Measurements from ENCODE around the genes VOPP1, NIPSNAP2, PSPH and CCT6A.

DNA sequence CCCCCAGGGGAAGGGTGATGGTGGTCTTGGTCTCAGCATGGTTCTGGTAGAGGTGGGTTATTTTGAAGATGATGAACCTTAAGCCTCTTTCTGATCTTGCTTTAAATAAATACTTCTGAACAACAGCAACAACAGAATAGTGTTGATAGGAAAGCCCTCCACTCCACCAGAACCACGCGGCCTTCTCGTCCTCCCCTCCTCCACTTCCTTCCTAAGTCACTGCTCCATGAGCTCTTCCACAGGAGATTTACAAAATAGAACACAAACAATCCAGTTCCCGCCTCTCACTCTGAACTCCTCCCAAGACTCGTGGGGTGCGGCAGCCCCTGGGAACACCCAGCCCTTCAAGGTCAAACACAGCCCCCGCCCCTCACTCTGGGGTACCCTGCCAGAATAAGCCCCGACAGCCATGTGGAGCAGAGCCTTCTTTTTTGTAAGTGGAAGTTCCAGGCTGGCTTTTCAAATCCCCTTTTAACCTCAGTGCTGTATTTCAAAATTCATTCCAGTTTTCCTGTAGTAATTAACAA, 169.3 kb downstream of the EGFR start:
- PRO-cap, result no peak
- RAMPAGE, long total RNA, 4 experiments, result no peak in any of the 4 experiments

- PRO-cap, result no peak
- RAMPAGE, long total RNA, 4 experiments, result no peak in any of the 4 experiments
Measured at GRCh38 chr7:55210066-55211275, 154.7 kb upstream of the LANCL2 start.

GRCh38 chr7:55427792-55428683, 62.9 kb downstream of the LANCL2 start:
- PRO-cap, result no peak
- RAMPAGE, long total RNA, 4 experiments, result start-site peak on the plus strand in 1 of 4 experiments, at chr7:55427808-55428433 at its widest, 18 reads per replicate

DNA sequence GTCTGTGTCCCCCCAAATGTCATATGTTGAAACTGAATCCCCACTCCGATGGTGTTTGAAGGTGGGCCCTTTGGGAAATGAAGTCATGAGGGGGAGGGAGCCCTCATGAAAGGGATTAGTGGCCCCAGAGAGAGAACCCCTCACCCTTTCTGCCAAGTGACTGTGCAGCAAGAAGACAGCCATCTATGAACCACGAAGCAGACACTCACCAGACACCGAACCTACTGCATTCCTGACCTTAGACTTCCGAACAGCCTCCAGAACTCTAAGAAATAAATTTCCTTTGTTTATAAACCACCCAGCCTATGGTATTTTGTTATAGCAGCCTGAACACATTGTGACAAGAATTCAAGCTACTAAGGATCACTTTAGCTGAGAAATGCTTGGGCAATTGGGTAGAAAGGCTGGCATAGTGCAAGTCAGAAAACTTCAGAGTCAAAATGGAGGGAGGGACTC, 100.8 kb downstream of the LANCL2 start:
- PRO-cap, result no peak
- RAMPAGE, long total RNA, 4 experiments, result no peak in any of the 4 experiments

DNA sequence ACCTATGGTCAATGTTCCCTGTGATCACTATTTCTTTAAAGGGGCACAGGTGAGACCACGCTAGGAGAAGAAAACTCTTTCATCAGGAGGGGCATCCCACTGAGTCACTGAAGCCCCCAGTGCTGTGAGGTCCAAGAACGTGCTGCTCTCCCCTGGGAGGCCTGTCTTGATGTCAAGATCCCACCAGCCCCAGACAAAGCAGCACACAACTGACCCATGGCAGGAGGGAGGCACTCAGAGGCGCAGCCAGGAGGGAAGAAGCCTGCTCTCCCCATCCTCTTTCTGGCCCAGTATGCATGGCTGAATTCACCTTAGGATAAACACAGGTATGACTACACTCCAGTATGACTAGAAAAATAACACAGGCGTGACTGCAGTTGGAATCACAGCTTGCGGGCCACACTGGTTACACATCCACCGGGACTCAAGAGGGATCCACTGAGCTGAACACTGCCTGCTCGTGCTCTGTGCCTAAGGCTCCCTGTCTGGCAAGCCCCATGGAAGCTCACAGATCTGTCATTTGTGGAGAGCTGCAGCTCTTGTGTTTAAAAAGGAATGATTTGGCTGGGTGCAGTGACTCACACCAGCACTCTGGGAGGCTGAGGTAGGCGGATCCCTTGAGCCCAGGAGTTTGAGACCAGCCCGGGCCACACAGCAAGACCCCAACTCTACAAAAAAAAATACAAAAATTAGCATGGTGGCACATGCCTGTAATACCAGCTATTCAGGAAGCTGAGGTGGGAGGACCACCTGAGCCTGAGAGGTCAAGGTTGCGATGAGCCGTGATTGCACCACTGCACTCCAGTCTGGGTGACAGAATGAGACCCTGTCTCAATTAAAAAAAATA, 26.8 kb downstream of the VOPP1 start:
- PRO-cap, result no peak
- RAMPAGE, long total RNA, 4 experiments, result no peak in any of the 4 experiments

DNA sequence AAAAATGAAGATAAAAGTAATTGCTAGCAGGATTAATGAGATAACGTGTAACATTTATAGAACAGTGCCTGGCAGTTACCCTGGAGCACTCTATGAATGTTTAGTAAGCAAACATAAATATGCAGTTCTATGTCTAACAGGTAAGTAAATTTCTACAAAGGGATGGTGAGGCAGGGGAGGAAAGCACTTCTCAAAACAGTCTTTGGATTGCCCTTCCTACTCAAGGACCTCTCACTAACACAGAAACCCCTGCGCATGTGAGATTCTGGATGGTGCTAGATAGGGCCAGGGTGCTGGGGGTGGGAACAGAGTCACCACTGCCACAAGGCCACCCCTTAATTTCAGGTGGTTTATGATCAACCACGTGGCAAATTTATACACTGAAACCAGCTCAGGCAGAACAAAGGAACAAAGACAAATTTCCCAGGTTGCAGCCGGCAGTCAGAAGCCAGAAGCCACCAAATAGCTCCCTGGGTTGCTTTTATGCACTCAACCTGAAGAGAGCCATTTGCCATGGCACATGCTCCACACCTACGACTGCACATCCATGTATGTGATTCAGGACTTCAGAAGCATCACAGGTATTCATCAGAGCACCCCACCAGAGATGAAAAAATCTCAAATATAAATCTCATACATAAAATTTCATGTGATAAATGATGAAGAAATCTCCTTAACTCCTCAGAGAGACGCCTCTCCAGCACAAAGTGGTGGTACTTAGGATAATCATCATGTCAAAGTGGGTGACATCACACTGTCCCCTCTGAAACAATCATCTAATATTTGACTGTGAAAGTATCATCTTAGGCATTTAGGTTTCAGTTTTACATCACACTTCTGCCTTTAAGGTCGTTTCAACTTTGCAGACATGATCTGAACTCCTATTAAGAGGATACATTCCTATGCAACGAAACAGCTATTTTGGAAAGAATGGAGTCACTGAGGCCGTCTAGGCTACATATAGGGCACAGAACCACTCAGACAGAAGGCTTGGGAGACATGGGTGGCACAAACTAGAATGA, 2.4 kb downstream of the VOPP1 start:
- PRO-cap, result bidirectional peak, plus-strand start at position 821 of the sequence, minus-strand start at position 778 of the sequence
- RAMPAGE, long total RNA, 4 experiments, result no peak in any of the 4 experiments

- PRO-cap, result bidirectional peak, plus-strand start at chr7:55572601, minus-strand start at chr7:55572525
- RAMPAGE, long total RNA, 4 experiments, result start-site peak on the minus strand in 1 of 4 experiments, at chr7:55572352-55572395 at its widest, 39 reads per replicate
Measured at GRCh38 chr7:55572248-55573275, at the start of gene VOPP1. Gene VOPP1, minus strand, starts transcription at chr7:55572502.

- PRO-cap, result no peak
- RAMPAGE, long total RNA, 4 experiments, result no peak in any of the 4 experiments
Measured at GRCh38 chr7:55593585-55593923, 21.3 kb upstream of the VOPP1 start.

DNA sequence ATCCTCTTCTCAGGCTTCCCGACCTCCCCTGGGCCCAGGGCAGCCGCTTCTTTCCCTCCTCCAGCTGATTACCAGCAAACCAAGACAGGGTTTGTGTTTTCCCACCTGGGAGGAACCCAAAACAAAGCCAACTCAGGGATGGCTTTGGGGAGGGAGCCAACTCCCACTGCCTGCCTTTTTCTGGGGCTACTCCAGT, 116.4 kb upstream of the VOPP1 start:
- PRO-cap, result no peak
- RAMPAGE, long total RNA, 4 experiments, result no peak in any of the 4 experiments

DNA sequence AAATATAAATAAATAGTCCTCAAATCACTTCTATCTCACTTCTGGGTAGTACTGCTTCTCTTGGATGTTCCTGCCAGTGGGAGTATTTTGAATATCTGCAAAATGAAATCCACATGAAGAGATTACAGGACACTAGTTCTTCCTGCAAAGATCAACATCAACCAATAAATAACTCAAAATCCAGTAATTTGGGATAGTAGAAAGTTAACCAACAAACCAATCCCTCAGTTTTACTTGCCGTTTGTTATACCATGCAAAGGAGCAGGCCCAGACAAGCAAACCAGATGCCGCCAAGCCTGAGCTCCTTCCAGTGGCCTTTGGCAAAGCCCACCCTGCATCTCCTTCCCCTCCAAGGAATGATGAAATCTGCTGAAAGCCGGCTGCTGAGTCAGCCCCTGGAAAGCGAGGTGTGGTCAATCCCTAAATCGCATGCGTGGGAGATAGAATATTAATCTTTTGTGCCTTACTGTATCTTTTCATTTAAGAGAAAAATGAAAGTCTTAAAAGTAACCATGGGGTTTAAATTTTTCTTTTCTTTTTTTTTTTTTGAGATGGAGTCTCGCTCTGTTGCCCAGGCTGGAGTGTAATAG, 135.7 kb upstream of the VOPP1 start:
- PRO-cap, result no peak
- RAMPAGE, long total RNA, 4 experiments, result no peak in any of the 4 experiments

DNA sequence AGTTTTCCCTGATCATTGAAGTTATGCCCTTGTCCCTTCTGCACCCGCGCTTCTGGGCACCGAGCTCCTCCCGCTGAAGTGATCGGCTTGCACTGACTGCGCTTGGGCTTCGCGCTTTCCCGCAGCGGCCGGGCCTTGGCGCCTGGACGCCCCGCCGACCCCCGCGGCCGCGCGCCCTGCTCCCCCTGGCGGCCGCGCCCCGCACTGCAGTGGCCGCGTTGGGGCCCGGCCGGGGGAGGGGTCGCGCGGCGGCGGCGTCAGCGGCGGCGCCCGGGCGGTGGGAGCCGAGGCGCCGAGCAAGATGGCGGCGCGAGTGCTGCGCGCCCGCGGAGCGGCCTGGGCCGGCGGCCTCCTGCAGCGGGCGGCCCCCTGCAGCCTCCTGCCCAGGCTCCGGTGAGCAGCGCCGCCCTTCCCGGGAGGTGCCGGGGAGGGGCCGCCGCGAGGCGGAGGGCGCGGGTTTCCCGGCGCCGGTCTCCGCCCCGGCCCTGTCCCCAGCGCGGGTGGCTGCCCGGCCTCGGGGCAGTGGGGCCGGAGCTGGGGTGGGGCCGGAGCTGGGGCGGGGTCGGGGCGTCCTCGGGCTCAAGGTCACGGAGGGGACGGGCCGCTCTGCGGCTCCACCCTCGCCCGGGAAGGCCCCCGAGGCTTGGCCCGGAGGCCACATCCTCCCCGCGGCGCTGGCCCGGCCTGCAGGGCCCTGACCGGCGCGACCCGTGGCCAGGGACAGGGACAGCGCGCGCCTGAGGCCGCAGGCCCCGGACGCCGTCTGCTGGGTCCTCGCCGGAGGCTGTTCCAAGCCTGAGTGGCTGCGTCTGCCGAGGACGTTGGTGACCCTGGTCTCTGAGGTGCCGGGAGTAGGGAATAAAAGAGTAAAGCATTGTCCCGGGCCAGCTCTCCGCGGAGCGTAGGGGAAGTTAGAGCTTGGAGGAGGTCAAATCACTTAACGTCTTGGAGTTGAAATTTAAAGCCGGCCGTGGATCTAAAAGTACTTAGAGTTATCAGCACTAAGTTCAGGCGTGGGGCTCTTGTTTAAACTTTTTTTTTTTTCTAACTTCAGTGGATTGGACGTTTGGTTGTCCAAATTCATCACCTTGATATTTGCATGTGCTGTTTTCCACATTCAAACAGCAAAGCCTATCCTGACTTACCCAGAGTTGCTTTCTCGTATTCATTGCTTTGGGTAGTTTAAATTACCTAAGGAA, at the start of gene NIPSNAP2:
TSS of gene NIPSNAP2 (plus strand) at position 277 of the 1,199 bp plus-strand sequence.
- PRO-cap, result bidirectional peak, plus-strand start at position 277 of the sequence, minus-strand start at position 84 of the sequence; bidirectional peak, plus-strand start at position 704 of the sequence, minus-strand start at position 493 of the sequence; unidirectional peak, minus-strand start at position 765 of the sequence
- RAMPAGE, long total RNA, 4 experiments, result start-site peak on the plus strand in 2 of 4 experiments, centred at positions 664 to 831 of the sequence, 9 to 75 reads per replicate

DNA sequence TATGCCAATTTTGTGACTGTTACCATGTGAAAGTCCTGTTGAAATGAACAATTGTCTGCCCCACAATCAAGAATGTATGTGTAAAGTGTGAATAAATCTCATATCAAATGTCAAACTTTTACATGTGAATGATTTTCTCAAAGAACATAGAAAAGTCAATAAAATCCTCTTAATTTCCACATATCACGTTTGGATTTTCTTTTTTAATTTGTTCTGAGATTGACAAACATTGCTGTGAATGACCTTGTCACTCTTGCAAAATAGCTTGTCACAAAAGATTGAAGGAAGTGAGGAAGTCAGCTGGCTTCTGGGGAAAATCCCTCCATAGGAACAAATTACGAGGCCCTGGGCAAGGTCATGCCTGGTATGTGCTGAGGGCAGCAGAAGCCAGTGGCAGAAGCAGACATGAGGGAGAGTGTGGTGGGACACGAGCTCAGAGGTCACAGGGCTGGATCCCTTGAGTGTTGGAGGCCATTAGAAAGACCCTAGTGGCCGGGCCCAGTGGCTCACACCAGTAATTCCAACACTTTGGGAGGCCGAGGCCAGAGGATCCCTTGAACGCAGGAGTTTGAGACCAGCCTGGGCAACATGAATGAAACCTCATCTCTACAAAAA, 35.7 kb downstream of the NIPSNAP2 start:
- PRO-cap, result no peak
- RAMPAGE, long total RNA, 4 experiments, result no peak in any of the 4 experiments

GRCh38 chr7:56029074-56029523, 22.1 kb downstream of the PSPH start:
- PRO-cap, result unidirectional peak, minus-strand start at chr7:56029469
- RAMPAGE, long total RNA, 4 experiments, result no peak in any of the 4 experiments

DNA sequence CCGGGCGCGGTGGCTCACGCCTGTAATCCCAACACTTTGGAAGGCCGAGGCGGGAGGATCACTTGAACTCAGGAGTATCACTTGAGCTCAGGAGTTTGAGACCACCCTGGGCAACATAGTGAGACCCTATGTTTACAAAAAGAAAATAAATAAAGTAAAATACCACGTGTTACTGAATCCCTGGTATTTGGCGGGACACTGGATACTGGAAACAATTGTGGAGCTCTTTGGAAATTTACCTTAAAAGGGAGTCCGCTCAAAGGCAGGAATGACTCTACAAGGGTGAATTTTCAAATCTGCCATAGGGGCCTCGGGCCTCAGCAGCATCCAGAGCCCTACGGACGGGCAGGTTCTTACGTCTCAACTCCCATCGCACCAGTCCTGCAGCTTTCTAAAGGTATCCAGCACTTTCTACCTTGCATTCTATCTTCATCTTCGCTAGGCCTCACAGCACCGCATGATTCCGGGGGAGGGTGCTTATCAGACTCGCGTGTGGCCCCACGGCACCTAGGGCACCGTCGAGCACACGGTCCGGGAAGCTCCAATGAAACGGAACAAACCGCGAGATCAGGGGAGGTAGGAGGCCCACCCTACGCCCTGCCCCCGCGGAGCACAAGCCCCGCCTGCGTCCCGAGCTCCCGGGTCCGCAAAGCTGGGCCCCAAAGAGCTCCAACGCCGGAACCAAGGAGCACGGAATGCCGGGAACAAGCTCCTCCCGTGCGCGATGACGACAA, at the start of gene PSPH:
TSS of gene PSPH (minus strand) at position 546 of the 734 bp plus-strand sequence.
- PRO-cap, result bidirectional peak, plus-strand start outside the sequence, minus-strand start at position 682 of the sequence
- RAMPAGE, long total RNA, 4 experiments, result start-site peak on the minus strand in 1 of 4 experiments, centred at positions 566 to 681 of the sequence, 6 to 10 reads per replicate

DNA sequence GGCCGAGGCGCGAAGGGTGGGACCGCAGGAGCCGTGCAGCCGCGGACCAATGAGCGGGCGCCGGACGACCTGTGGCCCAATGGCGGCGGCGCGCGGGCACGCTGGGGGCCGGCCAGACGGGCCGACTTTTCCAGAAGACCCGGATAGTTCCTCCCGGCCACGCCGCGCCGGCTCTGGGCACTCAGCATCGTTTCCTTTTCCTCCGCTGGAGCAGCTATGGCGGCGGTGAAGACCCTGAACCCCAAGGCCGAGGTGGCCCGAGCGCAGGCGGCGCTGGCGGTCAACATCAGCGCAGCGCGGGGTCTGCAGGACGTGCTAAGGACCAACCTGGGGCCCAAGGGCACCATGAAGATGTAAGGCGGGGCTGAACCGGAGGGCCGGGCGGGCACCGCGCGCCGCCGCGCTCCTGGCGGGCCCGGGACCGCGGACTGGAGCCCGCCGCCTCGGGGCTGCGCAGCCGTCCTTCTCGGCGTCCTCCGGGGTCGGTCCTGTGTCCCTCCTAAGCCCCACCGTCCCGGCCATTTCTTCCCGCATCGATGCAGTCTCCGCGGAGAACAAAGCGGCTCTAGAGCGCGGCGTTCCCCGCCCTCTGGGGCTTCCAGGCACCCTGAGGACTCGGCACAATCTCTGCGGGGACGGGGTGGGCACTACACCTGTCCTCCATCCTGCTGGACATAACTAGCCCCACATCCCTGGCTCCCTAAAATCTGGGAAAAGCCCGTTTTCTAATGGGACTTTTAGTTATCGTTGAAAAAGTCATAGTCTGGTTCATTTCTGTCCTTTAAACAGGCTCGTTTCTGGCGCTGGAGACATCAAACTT, at the start of gene CCT6A:
TSS of gene CCT6A (plus strand) at position 133 of the 820 bp plus-strand sequence.
- PRO-cap, result bidirectional peak, plus-strand start at position 162 of the sequence, minus-strand start outside the sequence
- RAMPAGE, long total RNA, 4 experiments, result start-site peak on the plus strand in 4 of 4 experiments, centred at positions 156 to 180 of the sequence, 63 to 468 reads per replicate

DNA sequence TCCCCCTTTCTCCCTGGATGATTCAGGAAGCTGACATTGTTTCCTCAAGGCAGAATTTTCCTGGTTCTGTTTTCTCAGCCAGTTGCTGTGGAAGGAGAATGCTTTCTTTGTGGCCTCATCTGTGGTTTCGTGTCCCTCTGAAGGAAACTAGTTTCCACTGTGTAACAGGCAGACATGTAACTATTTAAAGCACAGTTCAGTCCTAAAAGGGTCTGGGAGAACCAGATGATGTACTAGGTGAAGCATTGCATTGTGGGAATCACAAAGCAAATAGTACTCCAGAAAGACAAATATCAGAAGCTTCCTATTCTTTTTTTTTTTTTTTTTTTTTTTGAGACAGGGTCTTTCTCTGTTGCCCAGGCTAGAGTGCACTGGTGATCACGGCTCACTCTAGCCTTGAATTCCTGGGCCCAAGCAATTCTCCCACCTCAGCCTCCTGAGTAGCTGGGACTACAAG, 12.8 kb downstream of the PHKG1 start:
- PRO-cap, result no peak
- RAMPAGE, long total RNA, 4 experiments, result no peak in any of the 4 experiments

- PRO-cap, result no peak
- RAMPAGE, long total RNA, 4 experiments, result no peak in any of the 4 experiments
Measured at GRCh38 chr7:56099369-56100647, 6.5 kb downstream of the CHCHD2 start.

- PRO-cap, result no peak
- RAMPAGE, long total RNA, 4 experiments, result no peak in any of the 4 experiments
Measured at GRCh38 chr7:56256178-56256621, 140.0 kb upstream of the NUPR2 start.

- PRO-cap, result no peak
- RAMPAGE, long total RNA, 4 experiments, result no peak in any of the 4 experiments
Measured at GRCh38 chr7:56287635-56288251, 171.5 kb upstream of the NUPR2 start.

DNA sequence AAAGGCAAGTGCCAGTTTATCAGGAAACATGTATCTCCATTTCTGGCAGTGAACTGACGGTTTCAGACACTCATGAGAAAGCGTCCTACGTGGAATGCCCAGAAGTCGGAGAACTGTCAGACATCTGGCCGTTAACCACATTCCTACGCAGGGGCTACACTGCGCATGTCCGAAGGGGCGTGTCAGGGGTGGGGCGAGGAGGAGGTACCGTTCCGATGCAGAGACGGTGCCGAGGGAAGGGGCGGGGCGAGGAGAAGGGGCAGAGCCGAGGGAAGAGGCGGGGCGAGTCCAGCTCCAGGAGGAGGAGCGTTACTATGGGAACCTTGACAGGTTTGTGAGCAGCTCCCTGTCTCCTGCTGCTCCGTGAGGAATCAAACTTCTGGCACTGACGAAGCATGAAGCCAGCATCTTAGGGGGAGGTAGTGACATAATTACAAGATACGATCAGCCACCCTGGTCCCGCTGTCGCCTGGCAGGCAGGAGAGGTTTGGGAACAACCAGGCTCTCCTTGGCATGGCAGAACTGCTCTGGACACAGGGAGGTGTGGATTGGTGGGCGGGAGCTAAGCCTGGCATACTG, 367.0 kb upstream of the NUPR2 start:
- PRO-cap, result no peak
- RAMPAGE, long total RNA, 4 experiments, result no peak in any of the 4 experiments

All from Peyer's patch (tissue), 4 donors.